Measurements from ENCODE around the genes PIN4 and PABPC1L2A.

- RRBS, result no CpG with 5 or more reads among the region's 9 CpGs
Measured at GRCh38 chrX:71107767-71108491, 1.4 kb upstream of the CXorf65 start.

GRCh38 chrX:71124088-71124618, 5.8 kb downstream of the MED12 start:
- RRBS, result no CpG with 5 or more reads among the region's 8 CpGs

DNA sequence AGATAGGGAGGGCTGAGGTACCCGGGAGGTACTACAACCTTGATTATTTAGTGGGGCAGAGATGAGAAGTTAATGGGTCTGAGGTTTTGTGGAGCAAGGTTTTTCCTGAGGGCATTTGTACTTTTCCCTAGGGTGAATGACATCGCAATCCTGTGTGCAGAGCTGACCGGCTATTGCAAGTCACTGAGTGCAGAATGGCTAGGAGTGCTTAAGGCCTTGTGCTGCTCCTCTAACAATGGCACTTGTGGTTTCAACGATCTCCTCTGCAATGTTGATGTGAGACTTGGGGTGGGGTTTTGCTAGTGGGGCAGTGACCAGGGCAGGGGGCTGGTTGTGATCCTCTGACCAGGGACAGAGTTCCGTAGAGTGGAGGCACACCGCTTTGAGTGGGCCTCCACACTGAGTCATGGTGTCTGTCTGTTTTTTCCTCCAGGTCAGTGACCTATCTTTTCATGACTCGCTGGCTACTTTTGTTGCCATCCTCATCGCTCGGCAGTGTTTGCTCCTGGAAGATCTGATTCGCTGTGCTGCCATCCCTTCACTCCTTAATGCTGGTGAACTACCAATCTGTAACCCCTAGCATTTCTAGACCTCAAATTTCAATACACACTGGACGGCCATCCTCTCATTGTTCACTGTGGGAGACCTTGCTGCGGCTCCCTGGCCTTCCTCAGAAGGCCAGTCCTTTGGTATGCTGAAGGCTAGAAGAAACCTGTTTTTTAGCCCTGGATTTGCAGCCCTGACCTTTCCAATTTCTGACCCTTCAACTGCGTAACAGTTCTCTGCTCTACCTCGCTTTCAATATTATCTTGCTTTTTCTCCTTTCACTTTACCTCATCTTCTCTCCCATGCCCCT, 10.0 kb downstream of the MED12 start:
- RRBS, result no CpG with 5 or more reads among the region's 14 CpGs

GRCh38 chrX:71283780-71284588, 549 bp downstream of the NONO start:
- RRBS, result no CpG with 5 or more reads among the region's 37 CpGs

DNA sequence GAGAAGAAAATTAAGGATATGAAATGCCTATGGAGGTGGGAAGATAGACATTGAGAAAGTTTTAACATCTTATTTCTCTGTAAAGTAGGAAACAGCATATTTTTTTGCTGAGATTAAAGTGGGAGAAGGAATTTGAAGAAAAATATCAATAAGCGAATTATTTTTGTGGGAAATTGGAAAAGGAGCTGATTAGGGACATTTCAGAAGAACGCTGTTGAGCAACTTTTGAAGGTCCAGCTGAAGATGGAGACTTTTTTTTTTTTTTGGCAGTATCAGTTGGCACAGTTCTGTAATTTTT, 66.0 kb downstream of the TAF1 start:
- RRBS, result no CpG with 5 or more reads among the region's 2 CpGs

- RRBS, result no CpG with 5 or more reads among the region's 4 CpGs
Measured at GRCh38 chrX:71459232-71459859, 73.6 kb upstream of the OGT start.

- RRBS, result no CpG with 5 or more reads among the region's 14 CpGs
Measured at GRCh38 chrX:71534276-71534727, 1.4 kb downstream of the OGT start.

DNA sequence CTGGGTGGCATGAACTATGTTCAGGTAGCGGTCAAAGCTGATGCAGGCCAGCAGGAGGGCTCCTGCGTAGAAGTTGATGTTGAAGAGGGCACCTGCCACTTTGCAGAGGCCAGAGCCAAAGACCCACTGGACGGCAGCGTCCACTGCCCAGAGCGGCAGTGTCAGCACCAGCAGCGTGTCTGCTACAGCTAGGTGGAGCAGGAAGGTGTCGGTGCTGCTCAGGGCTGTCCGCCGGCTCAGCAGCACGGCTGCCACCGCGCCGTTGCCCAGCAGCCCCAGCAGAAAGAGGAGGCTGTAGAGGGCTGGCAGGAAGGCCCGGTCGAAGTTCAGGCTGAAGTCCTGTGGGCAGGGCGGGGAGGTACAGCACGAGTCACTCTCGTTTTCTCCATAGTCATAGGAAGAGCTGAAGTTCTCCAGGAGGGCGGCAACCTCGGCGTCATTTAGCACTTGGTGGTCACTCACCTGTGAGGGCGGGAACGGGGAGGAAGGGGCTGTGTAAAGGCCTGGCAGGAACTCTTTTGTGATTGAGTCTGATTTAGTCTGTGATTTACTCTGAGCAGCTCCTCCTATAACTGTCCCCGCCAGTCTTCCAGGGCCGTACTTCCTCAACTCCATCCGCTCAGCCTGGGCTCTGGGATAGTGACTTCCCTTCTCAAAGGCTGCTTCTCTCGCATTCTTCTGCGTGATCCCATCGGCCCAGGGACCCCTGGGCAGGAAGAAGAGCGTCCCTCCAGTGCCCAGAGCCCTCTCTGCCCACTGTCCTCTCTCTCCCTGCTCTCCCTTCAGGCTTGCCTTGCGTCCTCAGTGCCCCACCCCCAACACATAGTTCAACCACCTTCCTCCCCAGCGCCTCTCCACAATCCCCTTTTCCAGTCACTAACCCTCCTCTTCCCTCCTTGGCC, 1.1 kb downstream of the CXCR3 start:
- RRBS, result 89% methylated on average over 6 of the region's 32 CpGs

DNA sequence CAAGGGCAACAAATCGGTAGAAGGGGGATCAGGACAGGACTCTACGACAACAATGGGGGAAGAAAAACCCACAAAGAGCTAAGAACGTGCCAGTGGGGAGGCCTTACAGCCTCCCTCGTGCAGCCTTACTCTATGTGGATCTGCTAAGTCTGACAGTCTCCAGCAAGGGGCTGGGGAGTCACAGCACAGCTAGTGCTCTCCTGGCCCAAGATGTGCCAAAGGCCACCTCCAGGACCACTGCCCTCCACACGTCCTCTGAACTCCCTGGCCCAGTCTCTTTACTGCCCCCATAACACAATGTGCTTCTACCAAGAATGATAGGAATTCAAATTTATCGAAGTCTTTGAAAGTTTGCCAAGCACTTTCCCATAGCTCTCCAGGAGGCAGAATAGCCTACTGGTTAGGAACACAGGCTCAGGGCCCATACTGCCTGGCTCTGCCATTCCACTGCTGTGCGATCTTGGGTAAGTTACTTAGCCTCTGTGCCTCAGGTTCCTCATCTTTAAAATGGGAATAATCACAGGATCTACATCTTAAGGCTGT, 86.6 kb downstream of the NHSL2 start:
- RRBS, result no CpG with 5 or more reads among the region's 7 CpGs

DNA sequence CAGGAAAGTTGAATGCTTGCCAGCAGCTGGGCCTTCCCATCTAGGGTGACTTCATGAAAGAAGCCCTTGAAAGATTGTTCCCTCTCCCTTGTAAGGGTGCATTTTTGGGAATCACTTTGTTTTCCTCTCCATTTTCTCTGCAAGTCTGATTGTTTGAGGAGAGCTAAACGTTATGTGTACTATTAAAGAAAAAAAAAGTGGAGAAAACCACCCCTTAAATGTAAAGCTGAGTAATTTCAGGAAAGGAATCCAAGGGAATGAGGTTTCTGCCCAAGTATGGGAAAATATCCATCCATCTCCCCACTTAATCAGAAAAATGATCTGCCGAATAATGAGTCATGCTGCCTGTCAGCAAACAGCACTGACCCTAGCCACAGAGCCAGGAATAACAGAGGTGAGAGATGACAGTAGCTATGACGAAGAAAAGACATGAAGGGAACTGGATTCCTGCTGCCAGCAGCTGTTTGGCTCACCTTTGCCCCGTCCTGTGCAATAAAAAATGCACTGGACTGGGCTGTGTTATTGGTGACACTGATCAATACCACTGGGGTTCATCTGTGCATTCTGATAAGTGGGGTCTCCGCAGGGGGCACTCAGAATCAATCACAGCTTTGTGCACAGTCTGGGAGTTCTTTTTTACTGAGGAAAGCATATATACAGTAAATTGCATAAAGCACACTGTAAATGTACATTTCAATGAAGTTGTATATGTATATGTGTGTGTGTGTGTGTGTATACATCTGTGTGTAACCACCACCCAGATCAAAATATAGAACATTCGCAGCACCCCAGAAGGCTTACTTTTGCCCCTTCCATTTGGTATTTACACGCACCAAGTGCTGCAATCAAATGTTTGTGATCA, 119.4 kb downstream of the NHSL2 start:
- RRBS, result no CpG with 5 or more reads among the region's 7 CpGs

GRCh38 chrX:72045469-72046126, 135.0 kb downstream of the NHSL2 start:
- RRBS, result no CpG with 5 or more reads among the region's 8 CpGs

DNA sequence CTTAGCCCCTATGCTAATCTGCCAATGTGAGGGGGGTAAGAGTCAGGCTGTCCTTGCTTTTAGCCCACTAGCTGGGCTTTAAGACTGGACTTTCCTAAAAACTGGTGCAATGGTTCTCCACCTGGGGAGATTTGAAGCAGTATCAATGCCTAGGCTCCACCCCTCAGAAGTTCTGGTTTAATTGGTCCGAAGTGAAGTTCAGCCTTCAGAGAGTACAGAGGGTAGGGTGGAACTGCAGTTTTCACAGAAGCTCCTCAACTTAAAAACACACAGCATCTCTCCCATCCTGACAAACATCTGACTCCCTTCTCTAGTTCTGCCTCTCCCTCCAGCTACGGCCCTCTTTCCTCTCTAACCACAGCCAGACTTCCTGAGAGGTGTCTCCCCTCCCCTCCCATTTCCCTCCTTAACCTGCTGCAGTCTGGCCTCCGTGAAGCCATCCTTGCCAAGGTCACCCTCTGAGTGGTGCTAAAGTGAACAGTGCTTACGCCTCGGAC, 103.3 kb upstream of the PIN4 start:
- RRBS, result no CpG with 5 or more reads among the region's 5 CpGs

DNA sequence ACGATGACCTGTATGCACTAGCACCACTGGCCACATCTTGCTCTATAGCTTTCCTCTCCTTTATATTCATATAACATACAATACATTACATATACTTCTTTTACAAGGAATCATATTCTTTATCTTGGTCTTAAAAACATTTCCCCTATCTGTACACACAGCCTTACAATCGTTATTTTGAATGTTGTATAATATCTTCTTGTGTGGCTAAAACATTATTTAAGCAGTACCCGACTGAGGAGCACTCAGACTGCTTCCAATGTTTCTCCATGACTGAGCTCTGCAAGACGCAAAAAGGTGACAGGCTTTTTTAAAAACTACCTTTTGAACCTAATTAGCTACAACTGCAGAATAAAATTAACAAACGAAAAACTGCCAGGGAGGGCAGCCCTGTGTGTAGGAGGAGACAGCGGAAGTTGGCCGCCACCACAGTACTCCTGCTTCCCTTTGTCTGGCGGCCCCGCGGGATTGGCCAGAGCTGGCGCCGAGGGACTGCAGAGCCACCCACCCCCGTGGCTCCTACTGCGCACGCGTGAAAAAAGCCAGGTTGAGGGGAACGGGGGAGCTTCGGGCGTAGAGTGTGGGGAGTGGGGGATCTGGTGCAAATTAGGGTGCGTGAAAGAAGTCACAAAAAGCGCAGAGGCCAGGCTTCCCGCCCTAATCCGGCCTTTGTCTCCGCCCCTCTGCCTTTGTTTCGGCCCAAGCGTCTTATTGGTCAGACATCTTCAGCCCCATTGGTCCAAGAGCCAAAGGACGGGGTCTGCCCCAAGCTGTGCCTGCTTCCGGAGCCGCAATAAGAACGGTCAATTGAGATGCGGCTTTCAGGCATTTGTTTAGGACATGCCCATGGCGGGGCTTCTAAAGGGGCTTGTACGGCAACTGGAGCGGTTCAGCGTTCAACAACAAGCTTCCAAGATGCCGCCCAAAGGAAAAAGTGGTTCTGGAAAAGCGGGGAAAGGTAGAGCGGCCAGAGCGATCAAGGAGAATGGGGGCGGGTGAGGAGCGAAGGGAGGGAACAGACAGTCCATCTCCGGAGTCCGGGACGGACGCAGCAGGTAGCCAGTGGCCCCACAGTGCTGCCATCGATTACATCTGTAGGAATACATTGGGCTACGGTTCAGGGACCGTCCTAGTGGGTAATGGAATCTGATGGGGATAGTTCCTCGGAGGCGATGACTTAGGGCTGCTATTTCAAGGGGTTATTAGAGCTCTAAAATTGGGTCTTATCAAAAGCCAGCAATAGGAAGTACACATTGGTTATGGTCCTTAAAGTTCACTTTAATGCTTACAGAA, at the start of gene PIN4:
TSS of gene PIN4 (plus strand) at position 887 of the 1,293 bp plus-strand sequence.
- RRBS, result 0% methylated on average over 2 of the region's 50 CpGs

- RRBS, result no CpG with 5 or more reads among the region's 7 CpGs
Measured at GRCh38 chrX:72275899-72276447, 1.1 kb downstream of the RPS4X start.

DNA sequence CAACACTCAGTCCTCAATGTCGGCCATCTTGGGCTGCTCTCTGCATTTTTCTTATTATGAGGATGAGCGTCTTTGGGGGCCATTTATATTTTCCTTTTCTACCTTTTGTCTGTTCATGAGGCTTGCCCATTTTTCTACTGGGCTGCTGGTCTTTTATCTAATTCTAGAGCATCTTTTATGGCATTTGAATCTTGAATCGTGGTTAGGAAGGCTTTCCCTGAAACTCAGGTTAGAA, 14.6 kb upstream of the PHKA1 start:
- RRBS, result no CpG with 5 or more reads among the region's 3 CpGs

GRCh38 chrX:73079367-73079582, at the start of gene PABPC1L2A:
Gene PABPC1L2A, minus strand, starts transcription at chrX:73079512.
- RRBS, result no CpG with 5 or more reads among the region's 27 CpGs

DNA sequence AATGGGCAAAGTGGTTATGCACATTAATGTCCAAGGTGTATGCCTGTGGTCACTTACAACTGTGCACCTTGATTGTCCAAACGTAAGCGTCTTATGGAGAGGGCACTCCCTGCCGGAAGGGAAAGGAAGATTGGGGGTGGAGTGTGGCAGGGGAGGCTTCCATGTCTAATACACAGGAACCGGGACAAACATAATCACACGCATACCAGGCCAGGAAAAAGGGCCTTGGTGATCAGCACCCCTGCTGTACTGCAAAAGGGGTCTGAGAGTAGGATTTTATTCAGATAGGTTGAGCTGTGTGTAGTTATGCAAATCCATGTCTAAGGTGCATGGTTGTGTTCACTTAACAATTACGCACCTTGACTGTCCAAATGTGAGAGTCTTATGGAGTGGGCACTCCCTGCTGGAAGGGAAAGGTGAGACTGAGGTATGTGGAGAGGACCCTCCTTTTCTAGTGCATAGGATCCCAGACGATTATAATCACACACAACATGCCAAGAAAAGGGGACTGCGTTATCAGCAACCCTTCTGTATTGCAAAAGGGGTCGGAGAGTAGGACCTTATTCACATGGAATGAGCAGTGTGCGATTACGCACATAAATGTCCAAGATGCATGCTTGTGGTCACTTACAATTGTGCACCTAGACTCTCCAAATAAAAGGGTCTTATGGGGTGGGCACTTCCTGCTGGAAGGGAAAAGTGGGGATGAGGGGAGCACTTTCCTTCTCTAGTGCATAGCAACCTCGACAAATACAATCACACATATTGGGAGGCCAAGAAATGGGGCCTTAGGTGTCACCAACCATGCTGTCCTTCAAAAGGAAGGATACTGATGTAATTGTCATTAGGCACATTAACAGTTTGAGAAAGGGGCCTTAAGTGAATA, 283.2 kb downstream of the CHIC1 start:
- RRBS, result 34% methylated on average over 2 of the region's 12 CpGs

DNA sequence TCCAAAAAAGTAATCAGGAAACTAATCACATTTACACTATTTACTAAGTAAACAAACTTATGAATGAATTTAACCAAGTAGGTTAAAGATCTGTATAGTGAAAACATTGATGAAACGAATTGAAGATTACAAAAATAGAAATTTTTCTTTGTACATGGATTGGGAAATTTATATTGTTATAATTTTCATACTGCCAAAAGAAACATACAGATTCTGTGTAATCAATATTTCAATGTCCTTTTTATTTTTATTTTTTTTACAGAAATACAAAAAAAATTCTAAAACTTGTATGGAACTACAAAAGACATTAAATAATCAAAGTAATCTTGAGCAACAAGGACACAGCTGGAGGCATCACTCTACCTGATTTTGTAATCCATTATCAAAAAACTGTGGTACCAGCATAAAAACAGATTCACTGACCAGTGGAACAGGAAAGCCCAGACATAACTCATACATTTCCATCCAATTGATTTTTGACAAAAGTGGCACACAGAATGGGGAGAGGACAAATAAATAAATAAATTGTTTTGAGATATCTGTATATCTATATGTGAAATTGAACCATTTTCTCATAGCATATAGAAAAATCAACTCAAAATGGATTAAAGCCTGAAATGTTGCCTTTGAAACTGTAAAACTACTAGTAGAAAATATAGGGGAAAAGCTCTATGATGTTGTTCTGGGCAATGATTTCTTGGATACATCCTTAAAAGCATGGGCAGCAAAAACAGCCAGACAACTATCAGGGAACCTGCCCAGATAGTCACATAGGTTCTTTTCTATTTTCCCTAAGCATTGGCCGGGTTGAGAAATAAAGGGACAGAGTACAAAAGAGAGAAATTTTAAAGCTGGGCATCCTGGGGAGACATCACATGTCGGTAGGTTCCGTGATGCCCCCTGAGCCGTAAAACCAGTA, 299.7 kb upstream of the ZCCHC13 start:
- RRBS, result no CpG with 5 or more reads among the region's 5 CpGs

DNA sequence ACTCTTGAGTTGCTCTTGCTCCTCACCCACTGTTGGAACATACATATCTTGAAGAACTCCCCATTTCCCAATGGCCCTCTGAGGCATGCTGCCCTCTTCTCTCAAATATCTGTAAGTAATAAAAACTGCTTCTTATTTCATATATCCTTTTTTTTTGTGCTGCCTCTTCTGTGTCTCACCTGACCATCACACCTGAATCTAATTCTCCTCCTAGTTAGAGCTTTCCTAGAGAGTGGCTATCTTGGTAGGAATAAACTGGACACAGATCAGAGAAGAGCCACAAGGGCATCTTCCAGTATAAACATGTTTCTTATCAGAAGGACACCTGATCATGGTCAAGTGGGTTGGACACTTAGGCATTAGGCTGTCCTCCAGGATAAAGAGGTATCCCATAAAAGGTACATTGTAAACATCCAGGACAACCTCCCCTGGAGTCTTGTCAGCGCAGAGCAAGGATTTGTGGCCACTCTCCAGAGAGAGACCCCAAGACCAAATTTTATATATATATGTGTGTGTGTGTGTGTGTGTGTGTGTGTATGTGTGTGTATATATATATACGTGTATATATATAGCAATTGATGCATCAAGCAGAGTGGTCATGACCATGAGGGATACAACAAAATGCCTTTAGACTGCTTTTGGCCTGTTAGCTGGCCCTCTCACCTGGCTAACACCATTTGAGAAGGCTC, 249.0 kb upstream of the ZCCHC13 start:
- RRBS, result no CpG with 5 or more reads among the region's 2 CpGs

GRCh38 chrX:74209692-74210484, 94.1 kb upstream of the ZCCHC13 start:
- RRBS, result no CpG with 5 or more reads among the region's 5 CpGs